Placental epithelial cell (primary cell): ENCODE measurements around a stretch of chr12.

DNA sequence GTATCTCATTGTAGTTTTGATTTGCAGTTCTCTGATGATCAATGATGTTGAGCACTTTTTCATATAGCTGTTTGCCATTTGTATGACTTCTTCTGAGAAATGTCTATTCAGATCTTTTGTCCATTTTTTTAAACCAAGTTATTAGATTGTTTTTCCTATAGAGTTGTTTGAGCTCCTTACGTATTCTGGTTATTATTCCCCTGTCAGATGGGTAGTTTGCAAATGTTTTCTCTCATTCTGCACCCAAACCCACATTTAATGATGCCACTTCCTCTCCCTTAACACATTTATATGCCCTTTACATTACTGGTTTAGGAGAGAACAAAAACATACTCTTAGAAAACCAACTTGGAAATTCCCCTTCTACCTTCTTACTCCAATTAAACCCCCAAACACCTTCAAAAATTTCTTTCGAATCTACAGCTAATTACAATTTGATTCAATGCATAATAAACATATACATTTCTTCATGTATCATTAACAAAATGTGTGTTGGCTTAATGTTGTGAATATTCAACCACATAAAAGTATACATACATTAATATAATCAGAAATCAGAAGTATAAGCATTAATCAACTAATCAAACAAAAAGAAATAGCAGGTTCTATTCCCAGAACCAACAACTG, 48.0 kb downstream of the NELL2 start:
- CAGE, long polyA plus RNA = no peak

DNA sequence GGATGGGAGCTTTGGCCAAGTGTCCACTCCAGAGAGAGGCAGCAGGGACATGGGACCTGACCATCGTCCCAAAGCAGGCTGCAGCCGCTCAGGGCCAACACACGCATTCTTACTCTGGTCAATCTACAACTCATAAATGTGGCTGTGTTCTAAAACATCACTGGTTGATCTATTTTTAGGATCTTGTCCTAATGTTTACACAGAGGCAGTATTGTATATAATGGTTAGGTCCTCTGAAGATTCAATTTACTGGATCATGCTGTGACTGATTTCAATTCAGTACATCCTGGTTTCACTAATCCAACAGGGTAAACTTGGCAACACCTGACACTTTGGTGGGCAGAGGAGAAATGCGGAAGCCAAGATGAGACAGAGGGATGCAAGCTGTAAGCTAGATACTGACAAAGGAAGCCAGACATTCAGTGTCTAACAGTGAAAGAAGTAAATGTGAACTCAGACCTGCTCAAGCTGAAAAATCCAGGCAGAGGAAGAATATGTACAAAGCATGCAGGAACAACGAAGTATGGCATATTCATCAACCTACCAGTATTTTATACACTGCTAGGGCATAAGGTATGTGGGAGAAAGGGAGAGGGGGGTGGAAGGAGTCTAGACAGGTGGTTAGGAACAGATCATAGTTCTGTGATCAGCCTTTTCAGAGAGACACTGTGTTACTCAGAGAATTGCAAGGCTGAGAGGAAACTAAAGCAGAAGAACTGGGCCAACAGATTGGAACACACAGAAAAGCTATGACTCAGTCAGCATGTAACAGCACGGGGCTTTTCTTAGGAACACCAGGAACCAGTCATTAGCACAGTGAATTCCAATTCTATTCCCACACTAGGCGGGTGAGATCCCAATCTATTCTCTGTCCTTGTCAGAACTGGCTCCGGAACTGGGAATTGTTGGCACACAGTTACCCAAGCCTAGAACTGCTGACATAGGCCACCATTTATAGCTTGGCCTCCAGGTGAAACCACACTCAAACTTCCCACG, 40.4 kb downstream of the NELL2 start:
- CAGE, long polyA plus RNA = no peak

GRCh38 chr12:44876649-44877475, 747 bp upstream of the NELL2 start:
- CAGE, long polyA plus RNA = no peak

- CAGE, long polyA plus RNA = no peak
Measured at GRCh38 chr12:44950813-44951417, 74.8 kb upstream of the NELL2 start.

GRCh38 chr12:45306634-45308039, 91.2 kb downstream of the ANO6 start:
- CAGE, long polyA plus RNA = no peak

GRCh38 chr12:45729095-45729585, 366 bp upstream of the ARID2 start:
- CAGE, long polyA plus RNA = no peak

DNA sequence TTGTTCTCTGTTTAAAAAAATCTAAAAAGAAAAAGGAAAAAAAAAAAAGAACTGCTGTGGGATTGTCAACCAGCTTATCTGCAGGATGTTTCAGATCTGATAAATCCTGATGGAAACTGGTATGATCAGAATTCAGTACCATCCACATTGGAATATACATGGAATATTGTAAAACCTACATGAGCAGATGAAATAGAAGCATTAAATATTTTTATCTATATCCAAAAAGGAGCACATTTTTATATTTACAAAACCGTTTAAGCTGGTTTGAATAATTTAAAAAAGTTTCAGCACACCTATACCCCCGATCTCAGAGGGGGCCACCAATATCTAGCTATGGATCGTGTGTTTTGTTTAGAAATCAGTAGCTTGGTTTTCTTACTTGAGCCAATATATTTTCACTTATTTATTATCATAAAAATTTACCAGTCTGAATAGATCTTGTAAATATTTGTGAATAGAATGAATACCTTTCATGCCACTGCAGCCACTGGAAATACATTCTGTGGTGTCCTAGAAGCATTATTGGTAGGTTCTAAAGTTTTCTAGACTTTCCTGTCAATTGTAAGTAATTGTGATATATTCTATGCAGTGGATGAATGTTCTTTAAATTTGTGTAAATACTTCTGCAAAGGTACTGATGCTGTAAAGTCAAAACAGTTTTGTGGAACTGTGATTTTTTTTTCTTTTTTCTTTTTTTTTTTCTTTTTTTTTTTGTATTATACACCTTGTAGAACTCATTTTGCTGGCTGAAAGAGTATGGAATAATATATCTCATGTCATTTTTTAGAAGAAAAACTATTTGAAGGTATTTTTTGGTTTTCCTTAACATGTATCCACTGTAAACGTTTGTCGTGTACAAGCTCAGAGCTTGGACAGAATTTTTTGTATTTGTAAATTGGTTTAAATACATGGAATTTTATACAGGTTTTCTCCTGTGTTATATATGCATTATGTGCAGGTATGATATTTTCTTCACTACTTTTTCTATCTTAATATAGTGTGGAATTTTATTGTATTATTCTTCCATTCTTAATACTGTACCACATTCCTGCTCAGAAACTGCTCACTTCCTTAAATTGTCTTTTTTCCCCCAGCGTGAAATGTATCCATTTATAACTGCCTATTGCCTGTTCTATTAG, 84.8 kb downstream of the SCAF11 start:
- CAGE, long polyA plus RNA = no peak

DNA sequence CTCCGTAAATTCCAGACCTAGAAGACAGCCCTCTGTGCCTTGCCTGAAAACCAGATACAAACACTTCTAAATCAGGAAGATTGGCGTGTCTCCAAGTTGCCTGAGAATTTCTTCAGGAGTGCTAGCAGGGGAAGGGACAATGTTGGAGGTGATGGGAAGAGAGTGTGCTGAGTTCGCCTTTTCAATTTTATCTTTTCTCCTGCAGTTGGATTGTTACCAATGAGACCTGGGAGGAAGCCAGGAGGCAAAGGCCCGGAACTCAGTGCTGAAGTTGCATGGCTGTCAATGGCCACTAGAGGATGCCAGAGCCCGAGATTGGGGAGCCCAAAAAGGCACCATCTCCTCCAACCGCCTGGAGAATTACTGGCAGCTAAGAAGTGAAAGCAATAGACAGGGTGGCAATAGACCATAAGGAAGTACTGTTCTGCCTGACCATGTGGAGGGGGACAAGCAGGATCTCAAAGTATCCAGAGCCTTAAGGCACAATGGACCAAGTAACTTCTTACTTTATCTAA, 81.7 kb upstream of the SCAF11 start:
- CAGE, long polyA plus RNA = no peak

GRCh38 chr12:46197688-46198104, 71.1 kb downstream of the SLC38A1 start:
- CAGE, long polyA plus RNA = no peak

- CAGE, long polyA plus RNA = no peak
Measured at GRCh38 chr12:46259674-46260803, 8.8 kb downstream of the SLC38A1 start.

- CAGE, long polyA plus RNA = no peak
Measured at GRCh38 chr12:46352231-46352555, 20.4 kb downstream of the SLC38A2 start.

DNA sequence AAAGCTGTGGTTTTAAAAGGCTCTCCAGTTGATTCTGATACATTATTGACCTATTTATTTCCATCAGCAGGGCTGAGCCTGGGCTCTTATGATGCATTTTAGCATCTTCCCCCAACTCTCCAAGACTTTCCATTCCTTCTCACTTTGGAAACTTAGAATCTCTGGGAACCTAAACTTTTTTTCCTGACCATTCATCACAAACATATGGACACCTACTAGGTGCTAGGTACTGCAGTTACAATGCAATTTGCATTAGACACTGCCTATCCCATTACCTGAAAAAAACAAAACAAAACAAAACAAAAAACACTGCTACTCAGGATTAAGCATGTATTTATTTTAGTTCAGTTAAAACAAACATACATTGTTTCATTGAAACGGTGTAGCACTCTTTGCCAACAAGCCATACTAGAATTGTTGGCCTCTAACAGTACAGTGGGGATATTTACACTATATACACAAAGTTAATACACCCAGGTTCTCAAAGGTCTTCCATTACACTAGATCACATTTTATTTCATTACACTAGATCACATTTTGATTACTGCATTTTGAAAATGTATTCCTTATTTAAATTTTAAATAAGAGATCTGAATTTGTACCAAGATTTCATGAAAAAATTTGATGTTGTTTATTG, 14.6 kb downstream of the SLC38A2 start:
- CAGE, long polyA plus RNA = no peak

DNA sequence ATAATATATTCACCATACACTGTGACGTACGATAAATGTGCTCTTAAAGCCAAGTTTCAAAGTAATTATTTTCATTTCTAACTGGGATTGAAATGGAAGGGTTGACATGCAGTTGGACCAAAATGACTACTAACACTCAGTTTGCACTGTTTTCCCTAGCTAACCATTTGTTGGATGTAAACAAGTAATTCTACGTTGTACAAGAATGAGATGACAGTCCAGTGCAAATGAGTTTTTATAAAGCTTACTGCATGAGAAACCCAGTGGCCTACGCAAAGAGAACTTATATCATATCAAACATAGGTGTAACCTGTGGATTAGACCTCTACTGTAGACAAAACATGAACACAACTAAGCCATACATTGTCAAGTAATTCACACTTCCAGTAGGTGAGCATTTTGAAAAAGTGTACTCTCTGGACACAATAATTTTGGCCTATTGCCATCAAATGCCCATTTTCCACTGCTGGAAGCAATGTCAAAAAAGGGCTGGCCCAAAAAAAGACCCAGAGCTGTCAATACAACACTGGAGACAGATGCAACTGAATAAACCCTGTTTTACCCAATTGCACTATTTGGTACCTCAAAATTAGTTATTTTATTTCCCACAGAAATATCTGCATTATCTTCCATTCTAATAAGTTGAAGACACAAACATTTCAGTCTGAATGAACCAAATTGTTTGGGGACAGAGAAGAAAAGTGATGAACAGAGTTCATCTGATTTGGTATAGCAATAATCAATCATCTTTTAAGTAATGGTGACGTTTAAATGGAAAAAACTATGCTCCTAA, 12.7 kb downstream of the SLC38A2 start:
- CAGE, long polyA plus RNA = no peak

DNA sequence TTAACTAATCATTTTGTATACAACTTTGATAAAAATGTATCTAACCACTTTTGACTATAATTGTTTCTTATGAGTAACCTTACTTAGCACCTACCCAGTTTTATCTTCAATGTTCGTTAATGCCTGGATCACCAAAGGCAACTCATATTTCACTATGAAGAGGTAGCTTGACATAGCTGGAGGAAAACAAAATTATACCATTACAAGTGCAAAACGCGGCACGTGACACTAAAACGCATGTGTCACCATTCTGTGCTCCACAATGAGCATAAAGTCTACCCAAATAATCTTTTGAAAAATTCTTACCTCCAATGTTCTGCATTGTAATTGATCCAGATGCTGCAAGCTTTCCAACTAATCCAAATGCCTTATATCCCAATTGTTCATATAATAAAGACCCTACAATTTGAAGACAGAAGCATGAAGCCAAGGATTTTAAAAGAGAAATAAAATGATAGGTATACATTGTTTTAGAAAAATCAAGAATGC, 5.8 kb downstream of the SLC38A2 start:
- CAGE, long polyA plus RNA = no peak

GRCh38 chr12:46374503-46374784, 1.9 kb upstream of the SLC38A2 start:
- CAGE, long polyA plus RNA = no peak

- CAGE, long polyA plus RNA = no peak
Measured at GRCh38 chr12:46384341-46384646, 11.7 kb upstream of the SLC38A2 start.

GRCh38 chr12:46402936-46403614, 30.5 kb upstream of the SLC38A2 start:
- CAGE, long polyA plus RNA = no peak

DNA sequence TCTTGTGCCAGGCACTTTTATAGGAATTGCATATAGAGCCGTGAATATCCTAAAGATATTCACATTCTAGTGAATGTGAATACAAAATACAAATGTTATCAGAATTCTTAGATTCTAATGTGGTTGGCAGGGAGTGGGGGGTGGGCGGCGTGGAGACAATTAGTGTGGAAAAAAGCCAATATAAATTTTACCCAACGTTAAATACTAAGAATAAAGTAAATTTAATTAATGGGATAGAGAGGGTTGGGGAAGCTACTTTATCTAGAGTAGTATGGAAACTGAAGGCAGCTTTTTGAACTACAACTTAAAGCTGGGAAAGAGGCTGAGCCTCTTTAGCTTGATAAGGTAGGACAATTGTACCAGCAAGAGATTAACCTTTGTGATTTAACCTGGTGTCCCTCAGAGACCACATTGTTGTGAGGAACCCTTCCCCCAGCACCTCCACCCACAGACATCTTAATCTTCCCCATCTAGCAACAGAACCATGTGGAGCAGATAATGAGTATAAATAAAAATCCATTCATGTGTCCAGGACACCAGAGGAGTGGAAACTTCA, 33.6 kb upstream of the SLC38A2 start:
- CAGE, long polyA plus RNA = no peak

DNA sequence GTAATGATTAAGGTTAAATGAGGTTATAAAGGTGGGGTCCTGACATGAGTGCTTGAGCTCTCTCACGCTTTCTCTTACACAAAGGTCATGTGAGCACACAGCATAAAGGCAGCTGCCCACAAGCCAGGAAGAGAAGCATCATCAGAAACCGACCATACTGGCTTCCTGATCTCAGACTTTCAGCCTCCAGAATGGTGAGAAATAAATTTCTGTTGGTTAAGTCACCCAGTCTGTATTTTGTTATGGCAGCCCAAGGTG, 97.4 kb upstream of the SLC38A2 start:
- CAGE, long polyA plus RNA = no peak

GRCh38 chr12:46563005-46563204, 190.3 kb upstream of the SLC38A2 start:
- CAGE, long polyA plus RNA = no peak